Suprapubic skin (tissue), 4 donors: ENCODE measurements around a stretch of chr2.

DNA sequence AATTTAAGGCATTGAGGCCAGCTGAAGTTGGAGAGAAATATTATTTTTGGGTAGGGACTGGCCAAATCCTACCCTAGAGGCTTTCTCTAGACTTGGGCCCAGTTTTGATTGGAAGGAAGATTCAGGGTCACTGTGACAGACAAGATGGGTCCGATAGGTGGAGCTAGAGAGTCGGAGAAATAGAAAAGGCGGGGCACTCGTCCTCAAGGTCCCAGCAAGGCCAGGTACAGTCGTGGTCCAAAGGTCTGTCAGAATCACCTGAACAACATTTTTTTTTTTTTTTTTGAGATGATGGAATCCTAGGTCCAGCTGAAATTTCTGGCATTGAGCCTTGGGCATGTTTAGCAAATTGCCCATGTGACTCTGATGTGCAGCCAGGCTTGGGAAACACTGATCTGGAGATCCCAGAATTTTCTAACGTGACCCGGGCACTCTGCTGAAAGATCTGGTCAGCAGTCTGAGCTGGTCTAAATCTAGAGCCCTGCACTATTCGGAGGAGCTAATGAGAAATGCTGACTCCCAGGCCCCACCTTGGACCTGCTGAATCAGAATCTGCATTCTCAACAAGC lies 23.0 kb upstream of the NTSR2 start:
- PRO-cap: no peak
- RAMPAGE, long total RNA, 4 experiments: no peak in any of the 4 experiments

GRCh38 chr2:11722493-11723083 lies 23.8 kb upstream of the LPIN1 start:
- PRO-cap: no peak
- RAMPAGE, long total RNA, 4 experiments: no peak in any of the 4 experiments

- PRO-cap: no peak
- RAMPAGE, long total RNA, 4 experiments: no peak in any of the 4 experiments
Measured at GRCh38 chr2:11826235-11827380, 80.2 kb downstream of the LPIN1 start.

GRCh38 chr2:12381708-12381994 lies 335.1 kb upstream of the TRIB2 start:
- PRO-cap: no peak
- RAMPAGE, long total RNA, 4 experiments: no peak in any of the 4 experiments

DNA sequence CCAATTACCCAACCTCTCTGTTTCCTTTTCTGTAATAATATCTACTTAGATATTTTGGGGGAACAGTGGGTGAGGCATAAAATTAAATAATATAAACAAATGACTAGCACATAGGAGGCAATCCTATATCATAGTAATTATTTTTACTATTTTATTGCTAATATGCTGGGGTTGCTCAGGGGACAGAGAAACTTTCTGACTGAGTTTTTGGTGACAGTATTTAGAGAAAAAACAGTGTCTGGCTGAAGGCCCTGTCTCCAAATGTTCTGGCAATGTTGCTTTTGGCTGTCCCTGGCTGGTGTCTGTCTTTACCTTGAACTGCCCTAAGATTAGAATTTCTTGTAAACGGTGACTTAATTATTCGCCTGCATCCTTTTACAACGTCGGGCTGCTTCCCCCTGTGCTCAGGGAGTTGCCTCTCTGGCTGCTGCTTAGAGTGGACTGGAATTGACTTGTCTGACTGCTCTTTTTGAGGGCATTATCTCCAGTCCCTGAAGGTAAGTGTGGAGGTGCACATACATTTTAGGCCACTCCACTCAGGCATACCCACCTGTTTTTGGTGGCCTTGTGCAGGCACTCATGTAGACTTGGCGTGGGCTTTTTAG lies 230.6 kb upstream of the TRIB2 start:
- PRO-cap: no peak
- RAMPAGE, long total RNA, 4 experiments: no peak in any of the 4 experiments

- PRO-cap: no peak
- RAMPAGE, long total RNA, 4 experiments: no peak in any of the 4 experiments
Measured at GRCh38 chr2:12501347-12501787, 215.4 kb upstream of the TRIB2 start.

- PRO-cap: no peak
- RAMPAGE, long total RNA, 4 experiments: no peak in any of the 4 experiments
Measured at GRCh38 chr2:12710225-12710945, 6.4 kb upstream of the TRIB2 start.

- PRO-cap: no peak
- RAMPAGE, long total RNA, 4 experiments: no peak in any of the 4 experiments
Measured at GRCh38 chr2:12715676-12715851, 1.2 kb upstream of the TRIB2 start.

- PRO-cap: no peak
- RAMPAGE, long total RNA, 4 experiments: no peak in any of the 4 experiments
Measured at GRCh38 chr2:13000650-13001117, 283.9 kb downstream of the TRIB2 start.

GRCh38 chr2:15639974-15640694 lies 48.5 kb downstream of the DDX1 start:
- PRO-cap: no peak
- RAMPAGE, long total RNA, 4 experiments: no peak in any of the 4 experiments

GRCh38 chr2:15747696-15748174 lies 156.1 kb downstream of the DDX1 start:
- PRO-cap: no peak
- RAMPAGE, long total RNA, 4 experiments: no peak in any of the 4 experiments

GRCh38 chr2:15984220-15984725 lies 43.9 kb downstream of the MYCN start:
- PRO-cap: no peak
- RAMPAGE, long total RNA, 4 experiments: no peak in any of the 4 experiments

DNA sequence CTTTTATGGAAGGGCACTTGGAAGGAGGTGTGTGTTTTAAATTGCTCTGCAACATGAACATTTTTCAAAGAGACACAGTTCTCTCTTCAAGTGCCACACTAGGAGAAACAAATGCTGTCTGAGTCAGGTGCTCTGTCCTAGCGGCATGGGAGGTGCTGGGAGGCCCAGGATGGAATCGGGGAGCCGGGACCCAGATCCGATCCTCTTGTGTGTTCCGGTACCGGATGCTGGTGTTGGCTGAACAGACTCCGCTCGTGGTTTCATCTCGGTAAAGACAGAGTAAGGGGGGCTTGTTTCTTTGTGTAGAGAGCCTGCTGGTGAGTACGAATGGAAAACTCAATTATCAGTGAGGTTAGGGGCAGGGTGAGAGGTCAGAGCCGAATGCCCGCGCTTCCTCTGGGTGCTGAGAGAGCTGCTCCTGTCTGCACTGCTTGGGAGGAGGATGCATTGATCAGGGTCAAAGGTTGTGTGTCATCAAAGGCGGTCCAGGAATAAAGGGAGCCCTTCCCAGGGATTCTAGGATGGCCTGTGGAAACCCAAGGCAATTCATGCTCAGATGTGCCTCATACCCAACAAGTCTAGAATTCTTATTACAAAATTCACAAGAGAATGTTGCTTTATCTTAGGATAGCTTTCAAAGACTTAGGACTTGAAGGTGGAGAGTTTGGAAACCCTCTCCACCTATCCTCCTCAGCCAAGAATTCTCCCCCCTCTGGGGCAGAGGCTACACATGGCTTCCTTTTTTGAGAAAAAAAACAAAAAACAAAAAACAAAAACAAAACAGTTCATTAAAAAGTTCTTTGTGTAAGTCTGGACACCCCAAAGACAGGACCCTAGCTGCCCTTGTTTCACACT lies 143.9 kb downstream of the MYCN start:
- PRO-cap: no peak
- RAMPAGE, long total RNA, 4 experiments: no peak in any of the 4 experiments

DNA sequence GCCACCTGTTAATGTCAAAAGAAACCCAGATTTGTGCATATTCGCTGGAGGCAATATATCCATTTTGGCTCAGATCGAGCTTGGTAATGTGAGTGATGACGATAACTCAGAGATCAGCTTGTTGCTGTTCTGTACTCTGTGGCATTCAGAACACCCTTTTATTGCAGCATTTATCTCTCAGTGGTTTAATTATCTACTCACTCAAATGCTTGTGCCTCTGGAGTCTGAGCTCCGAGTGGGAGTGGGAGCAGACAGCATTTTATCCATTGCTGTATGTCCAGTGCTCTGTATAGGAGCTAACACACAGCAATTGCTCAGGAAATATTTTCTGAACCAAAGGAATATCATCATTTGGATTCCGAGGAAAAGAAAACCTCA lies 183.6 kb downstream of the MYCN start:
- PRO-cap: no peak
- RAMPAGE, long total RNA, 4 experiments: no peak in any of the 4 experiments

- PRO-cap: no peak
- RAMPAGE, long total RNA, 4 experiments: no peak in any of the 4 experiments
Measured at GRCh38 chr2:16215803-16216495, 275.6 kb downstream of the MYCN start.

GRCh38 chr2:16548383-16548957 lies 117.2 kb downstream of the CYRIA start:
- PRO-cap: no peak
- RAMPAGE, long total RNA, 4 experiments: no peak in any of the 4 experiments

DNA sequence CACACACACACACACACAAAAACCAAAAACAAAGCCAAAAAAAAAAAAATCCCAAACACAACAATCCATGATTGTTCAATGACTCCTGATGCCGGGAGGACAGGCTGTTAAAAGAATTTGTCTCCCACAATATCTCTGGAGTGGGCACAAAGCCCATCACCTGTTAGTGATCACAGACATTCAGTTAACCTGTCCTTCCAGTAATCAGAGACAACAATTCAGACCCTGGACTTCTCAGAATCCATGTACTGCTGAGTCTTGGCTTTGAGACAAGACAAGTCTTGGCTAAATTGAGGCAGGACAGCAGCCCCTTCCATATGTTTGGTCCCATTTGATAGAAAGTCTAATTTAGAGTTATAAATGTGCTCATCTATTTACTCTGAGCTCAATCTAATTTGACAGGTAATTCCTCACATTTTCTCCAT lies 115.4 kb downstream of the CYRIA start:
- PRO-cap: no peak
- RAMPAGE, long total RNA, 4 experiments: no peak in any of the 4 experiments

DNA sequence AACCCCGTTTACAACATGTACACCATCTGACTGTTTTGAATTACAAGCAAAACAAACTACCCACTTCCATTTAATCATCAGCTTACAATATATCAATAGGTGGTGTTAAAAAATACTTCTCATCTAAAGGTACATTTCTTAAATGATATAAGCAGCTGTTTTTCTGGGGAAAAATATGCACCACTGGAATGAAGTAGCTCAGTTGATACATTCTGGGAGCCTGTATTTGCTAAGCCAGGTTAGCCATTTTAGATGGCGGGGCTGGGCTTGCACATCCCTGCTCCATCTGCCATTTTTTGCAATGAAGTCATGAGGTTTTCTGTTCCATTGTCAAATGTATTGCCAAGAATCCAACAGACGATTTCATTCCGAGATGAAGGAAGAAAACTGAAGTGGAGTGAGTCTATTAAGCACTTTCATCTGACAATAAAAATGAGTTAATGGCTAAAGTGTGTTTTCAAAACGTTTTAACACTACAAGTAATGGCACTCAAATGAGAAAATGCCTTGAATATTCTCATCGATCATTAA lies 61.1 kb downstream of the CYRIA start:
- PRO-cap: no peak
- RAMPAGE, long total RNA, 4 experiments: no peak in any of the 4 experiments

DNA sequence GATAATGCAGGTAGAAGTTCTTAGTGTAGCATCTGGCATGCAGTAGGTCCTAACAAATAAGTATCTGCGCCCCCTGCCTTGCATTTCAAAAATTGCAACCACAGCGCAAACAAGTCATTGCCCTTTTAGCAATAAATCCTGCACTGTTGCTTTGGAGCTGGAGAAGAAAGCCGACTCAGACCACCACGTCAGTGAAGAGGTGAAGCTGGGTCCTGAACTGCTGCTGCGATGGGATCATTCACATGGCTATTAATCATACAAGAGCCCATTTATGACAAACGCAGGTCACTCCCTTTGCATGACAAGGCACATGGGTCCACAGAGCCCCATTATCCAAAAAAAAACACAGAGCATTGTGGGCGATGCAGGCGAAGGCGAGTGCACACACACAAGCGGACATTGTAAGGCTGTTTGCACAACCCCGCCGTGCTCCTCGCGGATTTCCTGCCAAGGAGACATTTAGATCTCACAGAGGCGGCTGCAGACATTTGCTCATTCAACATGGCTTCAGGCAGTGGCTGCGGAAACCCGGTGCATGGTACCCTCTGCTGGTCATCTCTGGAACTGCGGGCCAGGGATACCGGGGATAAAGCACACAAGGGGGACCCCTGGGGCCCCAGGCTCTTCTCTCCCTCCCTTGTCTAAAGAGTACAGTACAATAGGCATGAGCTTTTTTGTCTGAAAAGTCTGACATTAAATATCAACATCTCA lies 56.8 kb downstream of the CYRIA start:
- PRO-cap: no peak
- RAMPAGE, long total RNA, 4 experiments: no peak in any of the 4 experiments

DNA sequence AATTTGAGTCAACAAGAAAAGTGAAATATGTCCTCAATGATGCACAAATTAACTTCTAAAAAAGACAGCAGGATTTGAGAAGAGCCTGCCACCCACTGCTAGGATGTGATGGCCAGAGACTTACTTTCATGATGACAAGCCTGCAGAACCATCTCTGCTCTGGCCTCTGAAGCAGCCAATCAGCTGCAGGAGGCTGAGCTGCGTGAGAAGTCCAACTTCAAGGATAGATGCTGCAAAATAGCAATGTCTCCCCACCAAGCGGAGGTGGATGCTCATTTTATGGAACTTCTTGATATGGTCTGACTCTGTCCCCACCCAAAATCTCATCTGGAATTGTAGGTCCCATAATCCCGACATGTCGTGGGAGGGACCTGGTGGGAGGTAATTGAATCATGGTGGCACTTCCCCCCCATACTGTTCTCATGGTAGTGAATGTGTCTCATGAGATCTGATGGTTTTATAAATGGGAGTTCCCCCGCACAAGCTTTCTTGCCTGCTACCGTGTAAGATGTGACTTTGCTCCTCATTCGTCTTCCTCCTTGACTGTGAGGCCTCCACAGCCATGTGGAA lies 53.0 kb downstream of the CYRIA start:
- PRO-cap: no peak
- RAMPAGE, long total RNA, 4 experiments: no peak in any of the 4 experiments